ENCODE measurements around the gene TLN1.

- PRO-cap: unidirectional peak, minus-strand start at chr9:33868225
Measured at GRCh38 chr9:33867928-33868751, 51.2 kb downstream of the UBE2R2 start.

DNA sequence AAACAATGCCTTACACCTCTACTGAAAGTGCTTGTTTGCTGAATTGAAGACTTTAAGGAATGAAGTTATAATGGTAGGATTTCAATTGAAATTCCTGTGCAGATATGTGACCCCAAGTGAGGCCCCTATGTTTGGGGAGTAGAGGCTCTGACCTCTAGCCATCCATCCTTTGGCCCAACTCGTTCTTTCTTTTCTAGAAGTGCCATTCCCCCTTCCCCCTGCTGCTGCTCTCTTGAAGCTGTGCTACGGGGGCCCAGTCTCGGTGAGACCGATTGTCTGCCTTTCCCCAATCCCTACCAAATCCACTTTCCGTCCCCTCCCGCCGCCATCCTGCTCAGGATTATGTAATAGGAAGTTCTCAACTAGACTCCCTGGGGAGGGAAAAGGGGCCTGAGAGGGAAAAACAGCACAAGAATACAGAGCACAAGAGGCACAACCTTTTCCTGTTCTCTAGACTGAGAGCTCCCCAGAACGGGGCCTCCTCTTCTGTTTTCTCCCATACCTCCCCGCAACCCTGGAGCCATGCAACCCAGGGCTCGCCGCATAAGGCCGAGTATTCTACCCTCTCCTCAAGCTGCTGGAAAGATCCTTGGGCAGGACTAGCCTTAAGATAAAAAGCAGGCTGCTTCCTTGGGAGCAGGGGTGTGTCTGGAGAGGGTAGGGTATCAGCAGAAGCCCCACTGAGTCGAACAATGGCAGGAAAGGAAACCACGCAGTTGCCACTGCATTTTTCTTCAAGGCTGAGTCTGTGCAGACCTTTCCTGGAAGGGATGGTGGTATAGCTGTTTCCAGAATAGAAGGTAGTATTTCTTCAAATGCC lies 13.1 kb downstream of the MYORG start:
- PRO-cap: no peak

- PRO-cap: no peak
Measured at GRCh38 chr9:34379278-34380153, 2.8 kb upstream of the MYORG start.

DNA sequence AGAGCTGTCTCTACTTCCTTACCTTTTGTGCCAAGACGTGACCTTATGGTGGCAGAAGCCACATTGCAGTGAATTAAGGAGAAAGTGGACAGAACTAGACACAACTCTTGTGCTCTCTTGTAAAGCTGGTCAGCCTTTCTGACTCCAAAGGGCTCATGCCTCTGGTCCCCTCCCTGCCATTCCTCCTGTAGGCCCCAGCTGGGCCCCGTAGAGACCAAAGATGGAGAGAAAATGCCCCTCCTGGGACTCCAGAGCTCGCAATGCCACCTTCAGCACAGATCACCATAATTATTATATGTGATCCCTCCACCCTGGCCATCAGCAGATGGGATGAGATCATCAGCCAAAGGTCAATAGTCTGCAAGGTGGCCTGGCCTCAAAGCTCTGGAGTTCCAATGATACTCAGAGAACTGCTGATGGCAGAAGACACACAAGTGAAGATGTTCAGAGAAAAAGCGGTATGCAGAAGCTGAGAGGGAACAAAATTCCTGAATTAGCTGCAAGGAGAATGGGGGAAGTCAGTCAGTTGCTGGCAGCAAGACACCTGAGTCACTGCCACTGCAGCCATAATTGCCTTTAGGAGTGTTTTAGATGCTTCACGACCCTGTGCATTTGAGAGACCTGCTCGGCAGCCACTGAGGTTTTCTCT lies 5.0 kb downstream of the RPP25L start:
- PRO-cap: no peak

GRCh38 chr9:34709490-34710005 lies 388 bp downstream of the CCL21 start:
- PRO-cap: no peak

- PRO-cap: no peak
Measured at GRCh38 chr9:34937925-34938163, 20.2 kb upstream of the PHF24 start.

DNA sequence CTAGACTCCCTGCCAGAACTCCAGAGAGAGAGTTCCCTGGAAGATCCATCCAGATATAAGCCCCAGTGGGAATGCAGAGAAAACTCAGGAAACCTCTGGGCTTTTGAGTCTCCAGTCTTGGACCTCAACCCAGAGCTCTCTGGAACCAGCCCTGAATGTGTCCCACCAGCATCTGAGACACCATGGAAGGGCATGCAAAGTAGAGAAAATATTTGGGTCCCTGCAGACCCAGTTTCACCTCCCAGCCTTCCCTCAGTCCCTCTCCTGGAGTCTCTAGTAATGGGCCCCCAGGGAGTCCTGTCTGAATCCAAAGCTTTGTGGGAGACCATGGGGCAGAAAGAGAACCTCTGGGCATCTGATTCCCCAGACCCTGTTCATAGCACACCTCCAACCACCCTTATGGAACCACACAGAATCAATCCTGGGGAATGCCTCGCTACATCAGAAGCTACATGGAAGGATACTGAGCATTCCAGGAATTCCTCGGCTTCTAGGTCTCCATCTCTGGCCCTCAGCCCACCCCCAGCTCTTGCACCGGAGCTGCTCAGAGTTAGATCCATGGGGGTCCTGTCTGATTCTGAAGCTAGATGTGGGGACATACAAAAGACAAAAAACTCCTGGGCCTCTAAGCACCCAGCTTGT lies 1.9 kb downstream of the C9orf131 start:
- PRO-cap: no peak

DNA sequence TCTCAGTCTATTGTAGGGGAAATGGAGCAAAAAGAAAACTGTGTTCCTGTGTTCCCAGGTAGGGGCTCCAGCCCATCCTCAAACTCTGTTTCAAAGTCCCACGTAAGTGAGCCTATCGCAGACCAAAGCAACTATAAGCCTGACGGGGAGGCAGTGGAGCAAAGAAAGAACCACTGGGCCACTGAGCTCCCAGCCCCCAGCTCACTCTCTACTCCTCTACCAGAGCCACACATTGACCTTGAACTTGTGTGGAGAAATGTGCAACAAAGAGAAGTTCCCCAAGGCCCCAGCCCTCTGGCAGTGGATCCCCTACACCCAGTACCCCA lies 2.4 kb downstream of the C9orf131 start:
- PRO-cap: no peak

DNA sequence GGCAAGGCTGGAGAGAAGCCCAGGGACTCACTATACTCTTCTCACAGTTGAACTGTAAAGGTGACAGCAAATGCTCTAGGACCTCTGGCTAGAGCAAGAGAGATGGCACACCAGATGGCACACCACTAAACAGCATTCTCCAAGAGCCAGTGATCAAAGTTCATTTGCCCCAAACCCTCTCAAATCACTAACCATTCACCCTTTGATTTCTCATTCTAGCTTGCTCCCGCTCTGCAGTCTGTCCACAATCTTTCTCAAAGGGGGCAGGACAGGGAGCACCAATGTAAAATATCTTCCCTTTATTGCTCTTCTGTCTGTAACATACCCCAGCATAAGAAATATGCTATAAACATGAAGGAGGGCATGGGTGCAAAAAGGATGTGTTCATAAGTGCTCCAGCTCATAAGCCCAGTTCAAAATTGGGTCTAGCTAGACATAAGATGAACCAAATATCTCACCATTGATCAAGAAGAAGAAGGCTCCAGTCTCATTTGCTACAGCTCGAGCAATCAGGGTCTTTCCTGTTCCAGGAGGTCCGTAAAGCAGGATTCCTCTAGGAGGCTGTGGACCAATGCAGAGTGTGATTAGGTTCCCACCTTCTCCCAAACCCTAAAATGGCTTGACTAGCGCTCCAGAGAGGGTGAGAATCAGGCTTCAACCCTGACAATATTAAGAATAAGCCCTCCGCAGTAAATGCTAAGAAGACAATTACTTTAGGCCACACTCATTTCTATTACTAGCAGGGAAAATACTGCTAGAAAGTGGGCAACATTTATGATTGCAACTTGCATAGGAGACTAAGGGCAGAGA lies 9.7 kb downstream of the VCP start:
- PRO-cap: no peak

DNA sequence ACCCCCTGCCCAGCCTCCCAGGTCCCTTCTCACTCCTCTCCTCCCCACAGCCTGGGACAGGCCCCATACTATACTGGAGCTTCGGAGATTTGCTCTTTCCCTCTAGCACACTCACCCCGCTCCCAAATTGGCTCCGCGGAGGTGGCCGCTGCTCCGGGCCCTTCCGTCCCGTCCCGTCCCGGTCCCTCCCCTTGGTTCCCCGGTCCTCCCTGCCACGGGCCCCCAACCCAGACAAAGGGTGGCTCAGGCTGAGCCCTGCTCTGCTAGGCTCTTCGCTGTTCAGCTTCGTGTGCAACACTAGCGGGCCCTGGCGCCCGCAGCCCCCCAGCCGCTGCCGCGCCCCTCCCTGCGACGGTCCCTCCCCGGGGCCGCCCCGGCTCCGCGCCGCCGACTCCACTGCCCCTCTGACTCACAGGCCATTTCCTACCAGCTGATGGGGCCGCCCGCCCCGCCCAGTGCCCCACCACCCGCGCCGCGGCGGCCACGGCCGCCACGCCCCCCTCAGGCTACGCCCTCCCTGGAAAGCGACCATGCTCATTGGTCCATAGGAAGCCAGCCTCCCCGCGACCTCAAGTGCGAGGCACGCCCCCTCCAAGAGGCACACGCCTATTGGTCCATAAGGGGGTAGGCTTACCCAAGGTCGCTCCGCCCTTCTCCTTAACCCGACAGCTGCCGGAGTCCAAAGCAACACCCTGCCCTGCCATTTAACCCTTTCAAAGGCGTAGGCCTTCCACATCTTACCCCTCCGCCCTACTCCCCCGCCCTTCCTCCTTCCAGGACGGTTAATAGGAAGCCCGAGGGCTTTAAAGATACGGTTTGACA lies 4.3 kb downstream of the ATOSB start:
- PRO-cap: unidirectional peak, minus-strand start at position 406 of the sequence

GRCh38 chr9:35116639-35117332 lies 1.1 kb upstream of the ATOSB start:
- PRO-cap: no peak

DNA sequence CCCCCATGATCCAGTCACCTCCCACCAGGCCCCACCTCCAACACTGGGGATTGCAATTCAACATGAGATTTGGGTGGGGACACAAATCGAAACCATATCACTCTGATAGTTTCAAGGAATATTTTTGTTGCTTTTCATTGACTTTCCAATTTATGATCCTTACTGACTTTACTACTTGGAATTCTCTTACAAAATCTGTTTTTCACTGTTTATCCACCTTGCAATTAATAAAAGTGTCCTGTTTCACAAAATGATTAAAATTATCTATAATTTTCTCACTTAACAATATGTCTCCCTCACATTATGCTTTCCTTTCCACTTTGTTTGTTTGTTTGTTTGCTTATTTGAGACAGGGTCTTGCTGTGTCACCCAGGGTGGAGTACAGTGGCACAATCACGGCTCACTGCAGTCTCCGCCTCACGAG lies 46.9 kb downstream of the UNC13B start:
- PRO-cap: no peak

GRCh38 chr9:35490428-35490862 lies 534 bp downstream of the RUSC2 start:
- PRO-cap: no peak

GRCh38 chr9:35564644-35565177 lies 1.0 kb upstream of the FAM166B start:
- PRO-cap: no peak

DNA sequence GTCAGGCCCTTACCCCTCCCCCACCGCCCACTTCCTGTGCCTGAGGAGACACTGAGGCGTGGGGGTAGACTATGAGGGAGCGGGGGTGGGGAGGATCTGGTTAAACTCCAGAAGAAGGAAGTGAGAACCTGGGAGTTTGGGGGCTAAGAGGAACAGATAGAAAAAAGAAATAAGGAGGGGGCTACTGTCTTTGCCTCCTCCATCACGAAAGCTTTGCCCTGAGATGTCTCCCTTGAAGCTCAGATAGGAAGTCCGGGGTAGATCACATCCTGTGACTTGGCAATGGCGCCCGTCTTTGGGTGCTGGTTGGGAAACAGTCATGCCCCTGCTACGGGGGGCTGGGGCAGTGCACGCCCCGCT lies 1.3 kb downstream of the SIT1 start:
- PRO-cap: bidirectional peak, plus-strand start at position 282 of the sequence, minus-strand start at position 225 of the sequence

DNA sequence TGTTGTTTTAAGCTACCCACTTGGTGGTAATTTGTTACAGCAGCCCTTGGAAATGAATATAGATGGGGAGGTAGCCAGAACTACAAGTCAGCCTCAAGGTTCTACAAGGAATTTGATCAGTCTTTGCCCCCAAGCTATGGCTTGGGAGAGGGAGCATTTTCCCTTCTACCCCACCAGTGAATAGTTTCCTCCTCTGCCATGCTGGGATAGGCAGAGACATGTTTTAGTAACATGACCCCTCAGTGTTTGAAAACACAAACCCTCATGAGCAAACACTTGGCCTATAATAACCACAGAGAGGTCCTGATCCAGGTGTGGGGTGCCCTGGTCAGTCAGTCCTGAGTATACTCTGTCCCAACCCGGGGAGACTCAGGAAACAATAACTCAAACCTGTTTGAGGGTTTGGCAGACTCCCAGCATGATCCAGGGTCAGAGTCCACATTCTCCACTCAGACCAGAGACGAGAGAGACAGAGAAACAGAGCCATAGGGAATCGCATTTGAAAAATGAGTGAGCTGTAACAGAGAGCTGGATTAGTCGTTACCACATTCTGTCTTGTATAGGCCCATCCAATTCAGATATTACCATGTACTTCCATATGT lies 4.3 kb upstream of the ARHGEF39 start:
- PRO-cap: no peak

GRCh38 chr9:35699894-35700588 lies 10.3 kb upstream of the TPM2 start:
- PRO-cap: no peak

DNA sequence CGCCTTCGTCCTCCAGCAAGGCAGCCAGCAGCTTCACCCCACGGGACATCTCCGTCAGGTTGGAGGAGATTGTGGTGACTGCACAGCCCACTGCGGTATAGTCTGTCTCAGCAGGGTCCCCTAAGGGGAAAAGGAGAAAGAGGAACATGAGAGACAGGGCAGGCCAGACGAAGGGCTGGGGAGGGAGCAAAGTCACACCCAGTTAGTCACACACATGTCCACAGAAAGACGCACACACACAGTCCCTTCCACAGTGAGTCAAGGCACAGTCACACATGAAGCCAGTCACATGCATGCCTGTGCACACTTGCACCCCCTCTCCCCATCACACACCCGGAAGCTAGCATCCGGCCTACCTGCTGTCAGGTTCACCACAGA lies 12.8 kb downstream of the TLN1 start:
- PRO-cap: no peak

- PRO-cap: no peak
Measured at GRCh38 chr9:35729147-35729529, 2.9 kb downstream of the TLN1 start.

DNA sequence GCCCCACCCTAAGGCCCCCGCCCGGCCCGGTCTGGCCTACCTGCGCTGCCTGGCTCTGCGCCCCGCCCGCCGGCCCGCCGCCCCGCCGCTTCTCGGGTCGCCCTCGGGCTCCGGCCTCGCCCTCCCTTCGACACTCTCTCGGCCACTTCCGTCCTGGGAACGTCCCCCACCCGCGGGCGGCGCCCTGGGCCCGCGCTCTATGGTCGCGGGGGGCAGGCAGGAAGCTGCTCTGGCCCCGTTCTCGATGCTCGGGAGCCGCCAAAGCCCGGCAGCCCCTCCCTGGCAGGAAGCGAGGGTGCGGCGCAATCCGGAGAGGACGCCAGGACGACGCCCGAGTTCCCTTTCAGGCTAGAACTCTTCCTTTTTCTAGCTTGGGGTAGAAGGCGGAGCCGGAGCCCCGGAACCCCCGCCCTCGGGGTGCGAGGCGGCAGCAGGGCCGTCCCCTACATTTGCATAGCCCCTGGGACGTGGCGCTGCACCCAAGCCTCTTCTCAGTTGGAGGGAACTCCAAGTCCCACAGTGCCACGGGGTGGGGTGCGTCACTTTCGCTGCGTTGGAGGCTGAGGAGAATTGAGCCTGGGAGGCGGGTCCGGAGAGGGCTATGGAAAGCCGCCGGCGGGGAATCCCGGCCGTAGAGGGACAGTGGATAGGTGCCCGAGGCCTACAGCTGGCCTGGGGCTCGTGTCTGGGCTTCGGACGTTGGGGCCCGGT lies at the start of gene TLN1:
TSS of gene TLN1 (minus strand) at position 161 of the 711 bp plus-strand sequence.
- PRO-cap: bidirectional peak, plus-strand start at position 288 of the sequence, minus-strand start at position 94 of the sequence; bidirectional peak, plus-strand start at position 632 of the sequence, minus-strand start at position 339 of the sequence

Data from SUDHL5 (cell line).